SP-49 (cell line): ENCODE results near the genes ID3, SRSF10 and GRHL3.

DNA sequence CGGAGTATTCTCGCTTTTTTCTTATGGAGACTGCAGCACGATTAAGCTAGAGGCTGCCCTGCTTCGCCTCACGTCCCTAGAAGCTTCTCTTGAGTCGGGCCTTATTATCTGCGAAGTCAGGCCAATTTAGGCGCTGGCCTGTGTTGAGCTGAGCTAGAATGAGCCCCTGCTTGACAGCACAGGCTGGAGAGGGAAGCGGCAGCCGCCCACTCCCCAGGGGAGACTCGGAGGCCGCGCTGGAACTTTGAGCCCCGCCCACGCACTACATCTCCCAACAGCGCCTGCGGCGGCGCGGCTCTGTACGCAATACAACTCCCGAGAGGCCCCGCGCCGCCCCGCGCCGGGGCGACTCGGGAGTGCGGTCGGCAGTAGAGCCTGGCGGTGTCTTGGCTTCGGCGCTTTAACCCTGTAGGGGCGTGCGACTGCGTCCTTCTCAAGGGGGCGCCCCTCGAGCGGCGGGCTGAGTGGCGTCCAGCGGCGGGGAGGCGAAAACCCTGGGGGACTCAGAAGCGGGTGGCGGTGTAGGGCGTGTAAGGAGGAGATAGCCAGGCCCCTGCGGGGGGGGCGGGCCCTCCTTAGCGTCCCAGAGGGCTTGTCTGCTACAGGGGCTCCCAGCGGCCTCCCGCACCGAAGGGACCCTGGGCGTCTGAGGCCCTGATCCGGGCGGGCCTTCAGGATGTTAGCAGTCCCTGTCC lies 867 bp downstream of the ZNF436 start:
- PRO-cap: unidirectional peak, plus-strand start at position 348 of the sequence

- PRO-cap: no peak
Observed at GRCh38 chr1:23403507-23404536, 20.7 kb downstream of the TCEA3 start.

- PRO-cap: no peak
Observed at GRCh38 chr1:23434102-23434717, 9.7 kb upstream of the TCEA3 start.

DNA sequence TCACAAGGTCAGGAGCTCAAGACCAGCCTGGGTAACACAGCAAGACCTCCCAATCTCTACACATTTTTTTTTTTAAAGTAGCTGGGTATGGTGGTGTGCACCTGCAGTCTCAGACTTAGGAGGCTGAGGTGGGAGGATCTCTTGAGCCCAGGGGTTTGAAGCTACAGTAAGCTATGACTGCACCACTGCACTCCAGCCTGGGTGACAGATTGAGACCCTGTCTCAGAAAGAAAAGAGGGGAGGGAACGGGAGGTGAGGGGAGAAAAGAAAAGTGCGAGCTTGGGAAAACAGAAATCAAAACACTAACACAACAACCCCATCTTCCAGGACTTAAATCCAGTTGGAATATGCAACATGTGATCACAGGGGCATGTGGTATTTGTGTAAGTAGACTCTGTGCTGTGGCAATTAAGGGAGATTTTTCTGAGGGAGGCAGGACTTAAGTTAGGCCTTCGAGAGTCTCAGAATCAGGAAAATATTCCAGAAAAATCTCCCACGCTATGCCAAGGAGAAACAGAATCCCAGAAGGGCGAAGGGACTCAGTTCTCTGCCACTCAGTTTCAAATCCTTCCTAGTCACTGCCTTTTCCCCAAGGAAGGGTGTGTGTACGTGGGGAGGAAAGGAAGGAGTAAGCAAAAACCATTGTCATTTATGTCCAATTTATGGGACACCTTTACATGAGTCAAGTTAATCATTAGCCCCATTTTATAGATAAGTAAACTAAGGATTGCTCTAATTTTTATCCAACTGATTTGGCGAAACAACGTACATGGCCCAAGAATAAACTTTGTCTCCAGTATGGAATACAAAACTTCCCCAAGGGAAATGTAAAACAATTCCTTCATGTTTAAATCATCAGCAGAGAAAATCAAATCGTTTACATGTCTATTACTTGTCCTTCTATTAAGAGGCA lies 12.3 kb downstream of the ID3 start:
- PRO-cap: no peak

- PRO-cap: no peak
Observed at GRCh38 chr1:23556518-23557123, 2.7 kb downstream of the ID3 start.

- PRO-cap: bidirectional peak, plus-strand start at chr1:23559644, minus-strand start at chr1:23559436
Observed at GRCh38 chr1:23558763-23559730, at the start of gene ID3. TSS of gene ID3 (minus strand) at chr1:23559501.

GRCh38 chr1:23727625-23727888 lies 15.7 kb upstream of the ELOA start:
- PRO-cap: no peak

GRCh38 chr1:23731299-23731793 lies 11.9 kb upstream of the ELOA start:
- PRO-cap: no peak

GRCh38 chr1:23797896-23799261 lies 2.2 kb downstream of the GALE start:
- PRO-cap: no peak

DNA sequence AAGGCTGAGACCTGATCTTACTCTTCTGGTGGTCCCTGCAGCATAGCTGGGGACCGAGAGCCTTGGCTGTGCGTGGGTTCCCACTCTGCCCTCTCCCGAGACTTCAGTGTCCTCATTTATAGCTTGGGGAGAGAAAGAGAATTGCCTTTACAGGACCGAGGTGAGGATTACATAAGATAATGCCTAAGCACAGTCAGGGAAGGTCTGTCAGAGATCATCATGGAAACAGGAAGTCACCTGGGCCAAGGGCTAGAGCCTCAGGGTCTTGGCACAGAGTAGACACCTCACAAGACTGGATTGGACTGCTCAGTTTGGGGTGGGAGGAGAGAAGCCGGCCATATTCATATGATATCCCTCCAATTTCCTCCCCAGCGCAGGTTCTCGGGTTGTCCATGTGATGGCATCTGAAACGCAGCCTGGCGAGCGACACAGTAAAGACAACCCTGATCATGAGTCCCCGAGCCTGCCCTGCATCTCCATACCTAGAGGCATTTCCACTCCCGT lies 3.8 kb downstream of the CNR2 start:
- PRO-cap: unidirectional peak, plus-strand start at position 309 of the sequence; unidirectional peak, plus-strand start at position 376 of the sequence

DNA sequence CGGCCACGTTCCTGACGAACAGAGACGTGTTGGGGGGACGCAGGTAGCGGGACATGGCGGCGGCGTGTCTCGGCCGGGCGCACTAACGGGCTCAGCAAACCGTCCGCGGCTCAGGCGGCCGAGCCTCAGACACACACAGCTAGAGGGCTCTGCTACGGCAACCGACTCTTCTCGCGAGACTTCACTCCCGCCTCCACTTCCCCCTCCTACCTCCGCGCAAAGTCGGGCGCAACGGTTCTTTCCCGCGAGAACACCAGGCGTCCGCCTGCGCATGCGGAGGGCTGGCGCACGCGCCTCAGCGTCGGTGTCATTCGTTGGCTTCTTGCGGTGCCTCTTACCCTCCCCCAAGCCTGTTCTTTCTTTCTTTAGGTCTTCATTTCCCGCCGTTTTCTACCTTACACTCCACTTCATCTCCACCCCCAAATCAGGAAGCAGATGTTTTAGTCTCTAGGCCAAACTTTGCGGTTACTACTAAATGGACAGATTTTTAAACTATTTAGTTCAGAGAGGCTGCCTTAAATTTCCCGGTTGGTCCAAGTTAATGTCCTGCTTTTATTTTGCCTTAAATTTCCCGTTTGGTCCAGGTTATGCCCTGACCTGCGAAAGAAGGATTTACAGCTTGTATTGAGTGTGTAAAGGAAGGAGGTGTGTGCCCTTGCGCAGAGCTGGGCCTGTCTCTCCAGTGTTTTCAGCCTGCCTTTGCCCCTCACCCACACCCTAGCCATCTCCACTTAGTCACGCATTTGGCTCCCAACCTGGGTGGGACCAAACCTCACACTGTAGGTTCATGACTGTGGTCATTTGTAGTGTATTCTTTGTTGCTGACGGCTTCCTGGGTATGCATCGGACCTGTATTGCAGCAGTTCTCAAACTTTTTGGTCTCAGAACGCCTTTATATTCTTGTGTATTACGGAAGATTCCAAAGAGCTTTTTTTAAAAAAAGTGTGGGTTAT lies at the start of gene SRSF10:
Gene SRSF10, minus strand, starts transcription at position 127 of the 953 bp plus-strand sequence.
- PRO-cap: bidirectional peak, plus-strand start at position 307 of the sequence, minus-strand start at position 173 of the sequence

DNA sequence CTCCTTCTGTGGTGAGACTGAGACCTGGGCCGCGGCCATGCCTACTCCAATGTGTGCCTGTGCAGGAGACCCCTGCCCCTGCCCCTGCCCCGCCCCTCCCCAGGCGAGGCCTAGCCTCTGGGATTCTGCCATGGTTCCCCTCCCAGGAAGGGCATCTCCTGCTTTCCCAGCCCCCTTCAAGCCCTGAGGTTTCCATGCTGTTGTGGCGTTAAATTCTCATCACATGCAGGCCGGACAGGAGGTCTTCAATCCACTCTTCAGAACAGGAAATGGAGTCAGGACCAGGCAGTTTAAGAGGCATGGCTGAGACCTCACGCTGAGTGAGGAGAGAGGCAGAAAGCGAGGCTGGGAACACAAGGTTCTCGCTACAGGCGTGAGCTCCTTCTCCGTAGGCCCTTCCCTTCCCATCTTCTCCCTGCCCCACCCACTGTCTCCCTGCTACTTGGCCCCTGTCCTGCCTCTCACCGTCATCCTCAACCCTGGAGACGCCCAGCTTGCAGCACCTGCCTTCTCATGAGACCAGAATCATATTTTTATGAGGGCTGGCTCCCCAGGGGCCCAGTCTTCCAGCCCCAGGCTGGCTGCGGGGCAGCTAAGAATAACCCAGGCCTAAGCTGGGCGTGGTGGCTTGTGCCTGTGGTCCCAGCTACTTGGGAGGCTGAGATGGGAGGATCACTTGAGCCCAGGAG lies 6.8 kb downstream of the MYOM3 start:
- PRO-cap: no peak

DNA sequence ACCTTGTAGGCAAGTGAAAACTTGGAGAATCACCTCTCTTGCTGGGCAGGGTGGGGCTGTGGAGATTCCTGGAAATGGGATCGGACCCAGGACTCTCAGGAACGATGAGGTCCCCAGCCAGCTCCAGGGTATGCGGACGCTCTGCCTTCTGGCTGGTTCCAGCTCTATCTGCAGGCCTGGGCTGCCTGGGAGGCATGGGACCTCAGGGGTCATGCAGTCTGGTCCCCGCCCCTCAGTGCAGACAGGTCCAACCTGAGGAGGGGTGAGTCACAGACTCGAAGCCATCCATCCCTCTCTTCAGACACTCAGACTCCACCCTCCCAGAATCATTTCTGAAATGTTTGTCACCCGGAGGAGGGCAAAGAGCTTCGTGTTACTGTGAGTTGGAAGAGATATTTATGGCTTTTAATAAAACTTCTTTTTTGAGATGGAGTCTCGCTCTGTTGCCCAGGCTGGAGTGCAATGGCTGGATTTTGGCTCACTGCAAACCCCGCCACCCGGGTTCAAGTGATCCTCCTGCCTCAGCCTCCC lies 5.8 kb upstream of the MYOM3 start:
- PRO-cap: no peak

DNA sequence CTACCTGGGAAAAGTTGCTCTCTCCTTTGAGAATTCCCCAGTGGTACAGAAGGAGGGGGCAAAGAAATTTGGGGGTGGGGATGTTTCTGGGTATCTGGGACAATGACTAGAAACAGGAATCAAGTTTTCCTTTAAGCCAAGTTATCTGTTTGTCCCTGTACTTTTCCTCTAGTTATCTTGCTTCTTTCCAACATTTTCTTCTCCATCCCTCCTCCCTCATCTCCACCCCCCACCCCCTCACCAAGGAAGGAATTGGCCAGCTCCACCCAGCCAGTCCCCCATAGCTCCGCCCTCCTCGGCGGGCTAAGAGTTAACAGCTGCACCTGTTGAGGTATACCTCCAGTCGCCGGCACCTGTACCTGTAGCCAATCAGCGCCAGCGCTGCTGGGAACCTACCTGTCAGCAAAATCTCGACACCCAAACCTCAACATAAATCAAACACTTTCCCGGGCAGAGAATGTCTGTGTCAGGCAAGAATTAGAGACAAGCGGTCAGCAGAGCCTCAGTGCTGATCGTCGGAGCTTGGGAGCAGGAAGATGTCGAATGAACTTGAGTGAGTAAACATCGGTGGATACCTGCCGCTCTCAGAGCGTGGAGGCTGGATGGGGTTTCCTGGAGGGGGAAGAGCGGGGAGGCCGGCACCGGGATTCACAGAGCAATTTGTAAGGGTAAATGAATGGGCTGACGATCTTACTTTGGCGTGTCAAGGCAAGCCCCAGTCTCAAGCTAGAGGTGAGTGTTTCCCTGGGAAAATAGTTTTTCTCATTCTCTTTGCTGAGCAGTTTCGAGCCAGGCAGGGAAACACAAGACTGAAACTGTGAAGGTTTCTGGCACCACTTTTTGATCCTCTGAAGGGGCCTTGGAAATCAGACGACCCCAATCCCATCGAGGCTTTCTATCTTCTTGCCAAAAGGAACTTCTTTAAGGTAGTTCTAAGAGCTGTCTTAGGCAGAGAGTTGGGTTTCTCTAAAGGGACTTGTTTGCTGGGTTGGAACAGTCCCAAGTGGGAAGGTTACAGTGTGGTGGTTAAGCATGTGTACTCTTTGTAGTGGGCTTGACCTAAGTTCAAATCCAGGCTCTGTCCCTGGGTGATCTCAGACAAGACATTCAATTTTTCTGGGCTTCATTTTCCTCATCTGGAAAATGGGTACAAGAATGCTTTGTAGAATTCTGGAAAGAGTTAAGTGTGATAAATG lies at the start of gene GRHL3:
Gene GRHL3, plus strand, starts transcription at position 342 of the 1,196 bp plus-strand sequence.
- PRO-cap: no peak

- PRO-cap: no peak
Observed at GRCh38 chr1:24322150-24322899, 3.2 kb downstream of the GRHL3 start.

GRCh38 chr1:24417680-24418213 lies 2.1 kb downstream of the NIPAL3 start:
- PRO-cap: no peak

GRCh38 chr1:24438369-24438900 lies 22.8 kb downstream of the NIPAL3 start:
- PRO-cap: no peak

DNA sequence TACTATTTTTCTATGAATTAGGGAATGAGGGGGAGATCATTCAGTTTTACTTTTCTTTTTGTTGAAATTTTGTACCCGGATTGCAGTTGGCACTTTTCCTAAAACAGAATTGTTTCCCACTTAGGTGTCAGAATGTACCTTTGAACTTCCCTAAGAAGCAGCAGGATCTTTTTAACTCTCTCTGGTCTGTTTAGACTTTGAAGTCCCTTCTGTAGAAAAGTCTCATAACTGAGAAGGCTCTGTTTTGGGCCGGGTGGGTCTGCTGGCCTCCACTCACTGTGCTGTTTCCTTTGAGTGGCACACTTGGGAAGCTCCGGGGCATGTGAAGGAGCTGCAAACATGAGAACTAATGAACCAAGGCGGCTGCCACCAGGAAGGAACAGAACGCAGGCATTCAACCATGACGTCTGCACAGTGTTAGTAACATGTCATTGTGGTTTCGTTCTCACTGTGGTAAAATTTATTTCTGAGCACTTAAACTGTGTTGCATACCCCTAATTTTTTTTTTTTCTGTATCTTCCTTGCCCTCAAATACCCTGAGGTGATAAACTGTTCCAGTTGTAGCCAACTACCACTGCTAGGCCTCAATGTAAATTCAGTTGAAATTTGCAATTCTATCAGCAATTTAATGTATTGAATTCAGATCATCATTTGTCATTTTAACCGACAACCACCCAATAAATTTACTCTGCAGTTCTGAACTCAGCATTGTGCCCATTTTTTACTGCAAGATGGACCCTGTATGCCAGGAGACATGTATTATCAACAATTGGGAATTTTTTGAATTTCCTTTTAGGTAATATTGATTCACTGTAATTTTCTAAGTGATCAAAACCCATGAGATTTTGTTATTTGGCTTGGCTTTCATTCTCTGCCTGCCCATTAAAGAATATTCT lies 19.3 kb upstream of the NCMAP start:
- PRO-cap: no peak

- PRO-cap: no peak
Observed at GRCh38 chr1:24567825-24568522, 12.1 kb downstream of the NCMAP start.

DNA sequence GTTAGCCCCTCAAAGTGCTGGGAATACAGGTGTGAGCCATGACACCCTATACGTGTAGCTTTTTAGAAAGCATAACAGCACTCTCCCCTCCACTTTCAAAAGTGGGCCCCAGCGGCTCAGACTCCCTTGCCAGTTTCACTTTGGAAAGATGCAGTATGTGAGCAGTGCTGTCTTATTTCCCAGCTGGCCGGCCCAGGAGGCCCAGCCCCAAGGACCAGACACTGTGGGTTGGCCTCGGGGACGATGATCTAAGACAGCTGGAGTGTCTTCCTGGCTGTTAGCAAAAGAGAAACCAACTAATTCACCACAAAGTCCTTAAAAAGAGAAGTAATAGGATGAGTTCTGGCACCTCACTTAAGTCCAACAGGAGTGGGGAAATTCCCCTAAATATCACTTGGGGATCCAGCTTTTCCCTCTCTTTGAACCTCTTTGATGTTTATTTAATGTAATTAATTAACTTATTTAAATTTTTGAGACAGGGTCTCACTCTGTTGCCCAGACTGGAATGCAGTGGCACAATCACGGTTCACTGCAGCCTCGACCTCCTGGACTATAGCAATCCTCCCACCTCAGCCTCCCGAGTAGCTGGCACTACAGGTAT lies 17.7 kb upstream of the CLIC4 start:
- PRO-cap: no peak